AG04449 (cell line): ENCODE results near the genes RAB40A, RNF128, TBC1D8B, MORC4 and PRPS1.

GRCh38 chrX:103519430-103519871 lies at the start of gene RAB40A:
RAB40A (minus strand) TSS chrX:103519489.
- RRBS, result no CpG with 5 or more reads among the region's 2 CpGs

DNA sequence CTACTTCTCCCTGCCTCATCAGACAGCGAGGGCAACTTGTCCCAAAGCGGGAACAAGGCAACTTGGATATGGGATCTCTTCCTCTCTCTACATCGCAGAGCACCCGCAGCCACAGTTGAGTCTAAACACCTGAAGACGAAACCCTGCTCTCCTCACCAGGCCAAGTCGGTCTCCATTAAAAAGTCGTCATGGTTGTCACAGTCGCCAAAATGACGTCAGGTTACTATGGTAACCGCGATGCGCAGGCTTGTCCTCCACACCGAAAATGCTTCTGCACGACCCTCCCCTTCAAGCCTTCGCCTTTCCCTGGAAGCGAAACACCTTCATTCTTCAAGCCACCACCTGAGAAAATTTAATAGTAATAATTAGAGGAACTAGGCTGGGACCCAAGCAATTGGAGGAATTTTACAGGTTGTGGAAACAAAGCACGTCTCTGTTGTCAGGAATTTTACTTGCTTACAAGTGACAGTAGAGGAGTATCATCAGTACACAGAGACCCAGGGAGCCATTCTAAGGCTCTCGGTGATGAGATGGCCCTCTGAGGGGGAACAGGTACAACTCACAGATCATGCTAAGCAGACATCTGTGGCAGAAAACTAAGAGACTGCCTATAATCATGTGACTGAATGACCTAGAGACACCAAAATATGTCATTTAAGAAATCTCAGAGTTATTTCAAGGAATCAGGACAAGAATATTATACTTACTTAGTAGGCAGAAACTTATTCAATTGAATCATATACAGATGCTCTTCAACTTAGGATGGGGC lies 30.4 kb upstream of the TCEAL4 start:
- RRBS, result no CpG with 5 or more reads among the region's 18 CpGs

GRCh38 chrX:103675789-103676598 lies 10.5 kb downstream of the MORF4L2 start:
- RRBS, result no CpG with 5 or more reads among the region's 8 CpGs

DNA sequence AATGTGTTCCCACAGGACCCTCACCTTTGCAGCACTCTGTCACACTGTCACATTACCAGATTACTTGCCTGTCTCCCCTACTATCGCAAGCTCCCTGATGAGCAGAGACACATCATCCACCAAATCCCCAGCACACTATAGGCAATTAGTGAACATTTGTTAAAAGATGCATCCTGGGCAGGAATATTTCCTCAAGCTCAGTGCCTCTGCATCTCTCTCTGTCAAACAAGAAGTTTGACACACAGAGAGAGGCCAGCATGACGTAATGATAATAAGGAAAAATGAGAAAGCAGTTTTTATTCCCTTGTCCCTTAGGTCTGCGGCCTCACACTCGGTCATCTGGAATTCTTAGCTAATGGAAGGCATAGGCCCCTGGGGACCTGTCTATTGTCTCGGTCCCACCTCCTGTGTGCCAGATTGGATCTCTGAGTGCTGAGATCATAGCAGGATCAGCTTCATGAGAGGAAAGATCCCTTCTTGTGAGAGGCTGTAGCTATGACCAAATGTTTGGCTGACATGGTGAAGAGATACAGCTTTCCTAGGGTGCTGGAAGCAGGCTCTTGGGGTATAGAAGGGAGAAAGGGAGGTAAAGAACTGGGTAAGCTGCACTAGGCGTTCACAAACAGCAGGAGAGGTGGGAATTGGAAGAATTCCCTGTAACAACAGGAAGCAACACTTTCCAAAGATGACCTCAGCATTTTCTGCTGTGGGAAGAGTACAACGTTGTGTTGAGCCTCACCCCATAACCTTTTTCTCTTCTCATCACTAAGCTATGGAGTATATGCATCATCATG lies 20.1 kb downstream of the TMEM31 start:
- RRBS, result no CpG with 5 or more reads among the region's 7 CpGs

DNA sequence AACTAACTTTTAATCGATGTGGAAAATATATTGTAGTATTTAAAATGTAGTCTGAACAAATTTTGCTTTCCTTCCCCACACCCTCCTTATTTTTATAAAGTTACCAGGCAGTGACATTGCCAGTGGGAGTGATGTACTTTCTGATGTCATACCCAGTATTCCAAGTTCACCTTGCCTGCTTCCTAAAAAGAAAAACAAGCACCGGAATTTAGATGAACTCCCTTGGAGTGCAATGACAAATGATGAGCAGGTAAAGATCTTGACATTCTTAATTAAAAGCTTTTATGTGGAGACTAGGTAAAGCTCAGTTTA lies 19.7 kb downstream of the FAM199X start:
- RRBS, result no CpG with 5 or more reads among the region's 2 CpGs

DNA sequence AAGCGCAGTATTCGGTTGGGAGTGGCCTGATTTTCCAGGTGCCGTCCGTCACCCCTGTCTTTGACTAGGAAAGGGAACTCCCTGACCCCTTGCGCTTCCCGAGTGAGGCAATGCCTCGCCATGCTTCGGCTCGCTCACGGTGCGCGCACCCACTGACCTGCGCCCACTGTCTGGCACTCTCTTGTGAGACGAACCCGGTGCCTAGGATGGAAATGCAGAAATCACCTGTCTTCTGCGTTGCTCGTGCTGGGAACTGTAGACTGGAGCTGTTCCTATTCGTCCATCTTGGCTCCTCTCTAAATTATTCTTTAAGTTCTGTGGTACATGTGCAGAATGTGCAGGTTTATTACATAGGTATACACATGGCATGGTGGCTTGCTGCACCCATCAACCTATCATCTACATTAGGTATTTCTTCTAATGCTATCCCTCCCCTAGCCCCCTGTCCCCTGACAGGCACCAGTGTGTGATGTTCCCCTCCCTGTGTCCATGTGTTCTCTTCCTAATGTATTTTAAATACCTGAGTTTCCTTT lies 310.3 kb downstream of the TEX13A start:
- RRBS, result no CpG with 5 or more reads among the region's 18 CpGs

- RRBS, result no CpG with 5 or more reads among the region's 3 CpGs
Measured at GRCh38 chrX:106693398-106694151, 32.9 kb upstream of the RNF128 start.

GRCh38 chrX:106726355-106726966 lies at the start of gene RNF128:
RNF128 (plus strand) TSS chrX:106726701.
- RRBS, result under 1% methylated on average over 4 of the region's 48 CpGs

DNA sequence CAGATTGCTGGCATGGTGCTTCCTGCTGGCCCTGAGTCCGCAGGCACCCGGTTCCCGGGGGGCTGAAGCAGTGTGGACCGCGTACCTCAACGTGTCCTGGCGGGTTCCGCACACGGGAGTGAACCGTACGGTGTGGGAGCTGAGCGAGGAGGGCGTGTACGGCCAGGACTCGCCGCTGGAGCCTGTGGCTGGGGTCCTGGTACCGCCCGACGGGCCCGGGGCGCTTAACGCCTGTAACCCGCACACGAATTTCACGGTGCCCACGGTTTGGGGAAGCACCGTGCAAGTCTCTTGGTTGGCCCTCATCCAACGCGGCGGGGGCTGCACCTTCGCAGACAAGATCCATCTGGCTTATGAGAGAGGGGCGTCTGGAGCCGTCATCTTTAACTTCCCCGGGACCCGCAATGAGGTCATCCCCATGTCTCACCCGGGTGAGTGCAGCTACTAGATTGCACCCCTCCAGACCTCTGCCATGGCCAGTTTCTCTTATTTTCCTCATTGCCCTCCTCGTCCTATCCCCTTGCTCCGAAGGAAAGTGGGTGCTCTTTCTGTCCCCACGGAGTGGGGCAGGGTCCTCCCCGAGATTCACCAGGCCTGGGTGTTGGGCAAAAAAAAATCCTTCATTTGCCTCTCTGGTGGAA lies 586 bp downstream of the RNF128 start:
- RRBS, result 5% methylated on average over 2 of the region's 40 CpGs

DNA sequence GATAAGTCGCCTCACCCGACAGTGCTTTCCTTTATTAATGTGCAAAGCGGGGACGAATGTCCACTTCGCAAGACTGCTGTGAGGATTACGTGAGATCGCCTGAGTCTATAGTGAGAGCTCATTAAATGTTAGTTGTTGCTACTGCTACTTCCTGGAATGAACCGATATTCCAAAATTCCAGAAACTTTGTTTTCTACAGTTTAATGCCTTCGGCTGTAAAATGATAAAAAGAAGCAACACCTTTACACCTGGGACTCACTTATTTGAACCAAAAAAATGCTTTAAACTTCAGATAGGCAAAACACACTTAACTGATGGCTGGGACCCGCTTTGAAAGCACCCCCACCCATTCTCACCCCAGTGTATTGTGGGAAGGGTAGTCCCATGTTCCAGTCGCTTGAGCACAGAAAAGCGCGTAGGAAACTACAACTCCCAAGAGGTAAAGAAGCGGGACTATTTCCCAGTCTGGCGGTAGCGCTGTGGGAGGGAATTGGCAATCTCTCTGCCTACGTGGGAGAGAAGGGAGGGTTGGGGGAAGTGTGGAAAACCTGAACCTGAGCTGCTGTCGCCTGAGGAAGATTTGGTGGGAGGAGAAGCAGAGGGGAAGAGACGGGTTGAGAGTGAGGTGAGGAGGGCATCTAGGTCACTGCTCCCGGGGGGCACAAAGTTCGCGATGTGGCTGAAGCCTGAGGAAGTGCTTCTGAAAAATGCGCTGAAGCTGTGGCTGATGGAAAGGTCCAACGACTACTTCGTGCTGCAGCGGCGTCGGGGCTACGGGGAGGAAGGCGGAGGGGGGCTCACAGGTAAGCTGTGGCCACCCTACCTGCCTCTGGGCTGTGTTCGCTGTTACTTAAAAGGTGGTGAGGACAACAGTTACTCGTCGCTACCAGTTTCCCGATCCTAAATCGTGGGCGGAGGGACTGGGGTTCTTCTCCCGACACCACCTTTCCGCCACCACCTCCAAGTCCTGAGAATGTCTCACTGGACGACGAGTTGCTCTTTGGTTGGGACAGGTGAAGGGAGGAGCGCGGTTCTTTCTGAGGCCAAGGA lies at the start of gene TBC1D8B:
Gene TBC1D8B (plus strand): TSS at position 493 of the 1,050 bp plus-strand sequence.
- RRBS, result no CpG with 5 or more reads among the region's 42 CpGs

GRCh38 chrX:106999926-107000659 lies at the start of gene MORC4:
MORC4 (minus strand) TSS chrX:107000212.
- RRBS, result 2% methylated on average over 29 of the region's 55 CpGs

GRCh38 chrX:107155488-107156446 lies 37.1 kb upstream of the RBM41 start:
- RRBS, result no CpG with 5 or more reads among the region's 34 CpGs

DNA sequence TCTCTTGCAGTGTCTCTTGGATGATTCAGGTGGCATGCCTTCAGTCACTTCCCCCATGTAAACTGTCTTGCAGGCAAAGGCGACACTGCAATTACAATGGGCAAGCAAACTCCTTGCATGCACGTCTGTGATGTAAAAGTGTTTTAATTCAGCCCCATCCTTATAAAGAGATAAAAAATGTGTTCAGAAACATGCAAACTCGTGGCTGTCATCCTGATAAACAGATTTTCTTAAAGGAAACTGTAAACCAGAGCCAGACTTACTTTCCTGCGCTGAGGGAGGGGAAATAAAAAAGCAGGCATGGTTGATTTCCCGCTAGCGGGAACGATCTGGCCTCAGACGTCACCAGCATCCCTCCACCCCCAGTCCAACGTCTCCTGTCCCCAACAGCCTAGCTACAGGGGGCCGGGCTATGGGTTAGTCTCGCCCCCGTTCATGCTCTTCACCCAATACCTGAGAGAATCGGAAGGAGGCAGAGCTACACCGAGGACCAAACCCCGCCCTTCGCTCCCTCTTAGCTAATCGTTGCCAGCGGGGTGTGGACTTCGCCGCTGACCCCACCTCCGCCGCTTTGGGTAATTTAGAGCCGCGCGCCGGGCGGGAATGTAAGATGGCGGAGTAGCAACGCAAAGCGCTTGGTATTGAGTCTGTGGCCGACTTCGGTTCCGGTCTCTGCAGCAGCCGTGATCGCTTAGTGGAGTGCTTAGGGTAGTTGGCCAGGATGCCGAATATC lies at the start of gene PRPS1:
Gene PRPS1 (plus strand): TSS at position 603 of the 733 bp plus-strand sequence.
- RRBS, result 2% methylated on average over 8 of the region's 36 CpGs

DNA sequence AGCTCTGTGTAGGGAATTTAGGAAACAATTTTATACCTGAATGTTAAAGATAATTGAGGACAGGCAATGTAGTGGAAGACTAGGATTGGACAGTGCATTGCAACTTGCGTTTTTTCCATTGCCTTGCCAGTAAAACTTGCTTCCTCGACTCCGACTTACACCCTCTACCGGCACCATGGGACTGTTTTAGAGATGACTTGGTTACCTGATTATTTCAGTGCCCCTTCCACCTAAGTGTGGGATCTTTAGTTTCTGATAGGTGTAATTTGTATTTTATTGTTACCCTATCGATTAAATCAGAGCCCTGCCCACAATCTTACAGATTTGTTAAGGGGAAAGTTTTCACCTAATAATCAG lies 1.2 kb downstream of the PRPS1 start:
- RRBS, result no CpG with 5 or more reads among the region's 5 CpGs

DNA sequence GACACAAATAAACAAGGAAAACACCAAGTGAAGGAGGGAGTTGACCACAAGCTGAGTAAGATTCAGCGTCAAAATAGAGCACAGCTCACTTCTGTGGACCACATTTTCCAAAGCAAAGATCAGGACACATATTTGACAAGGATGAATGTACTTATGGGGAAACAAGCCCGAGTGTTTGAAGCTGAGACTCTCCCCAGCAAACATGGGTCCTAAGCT lies 46.5 kb downstream of the PRPS1 start:
- RRBS, result no CpG with 5 or more reads among the region's 2 CpGs

- RRBS, result no CpG with 5 or more reads among the region's 6 CpGs
Measured at GRCh38 chrX:107678696-107679678, 50.7 kb downstream of the PRPS1 start.

DNA sequence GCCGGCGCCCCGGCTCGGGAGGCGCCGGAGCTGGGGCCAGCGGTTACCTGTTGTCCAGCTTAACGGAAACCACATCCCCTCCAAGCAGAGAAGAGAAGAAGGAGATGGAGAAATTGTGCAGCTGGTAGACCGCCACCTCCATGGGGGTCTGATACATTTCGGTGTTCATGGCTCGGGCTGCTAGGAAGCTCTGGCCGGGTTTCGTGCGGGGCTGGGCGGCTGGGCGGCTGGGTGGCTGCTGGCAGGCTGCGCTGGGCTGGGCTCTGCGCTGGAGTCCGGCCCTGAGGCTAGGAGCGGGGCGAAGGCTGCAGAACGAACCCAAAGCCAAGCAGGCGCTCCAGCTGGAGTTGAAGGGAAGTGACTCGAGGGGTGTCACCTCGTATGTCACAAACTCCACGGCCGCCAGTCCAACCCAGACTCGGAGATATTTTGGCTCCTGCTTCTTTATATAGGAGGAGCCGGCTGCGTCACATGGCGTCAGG lies 58.9 kb downstream of the TSC22D3 start:
- RRBS, result 2% methylated on average over 8 of the region's 31 CpGs

GRCh38 chrX:107742316-107742731 lies 33.3 kb downstream of the TSC22D3 start:
- RRBS, result no CpG with 5 or more reads among the region's 11 CpGs

- RRBS, result 0% methylated on average over 2 of the region's 32 CpGs
Measured at GRCh38 chrX:107774689-107775492, 696 bp downstream of the TSC22D3 start.